Duodenum (tissue), 1 donor: ENCODE results near the genes TRIM3, DNHD1, OR10A6, DENND2B and ASCL3.

DNA sequence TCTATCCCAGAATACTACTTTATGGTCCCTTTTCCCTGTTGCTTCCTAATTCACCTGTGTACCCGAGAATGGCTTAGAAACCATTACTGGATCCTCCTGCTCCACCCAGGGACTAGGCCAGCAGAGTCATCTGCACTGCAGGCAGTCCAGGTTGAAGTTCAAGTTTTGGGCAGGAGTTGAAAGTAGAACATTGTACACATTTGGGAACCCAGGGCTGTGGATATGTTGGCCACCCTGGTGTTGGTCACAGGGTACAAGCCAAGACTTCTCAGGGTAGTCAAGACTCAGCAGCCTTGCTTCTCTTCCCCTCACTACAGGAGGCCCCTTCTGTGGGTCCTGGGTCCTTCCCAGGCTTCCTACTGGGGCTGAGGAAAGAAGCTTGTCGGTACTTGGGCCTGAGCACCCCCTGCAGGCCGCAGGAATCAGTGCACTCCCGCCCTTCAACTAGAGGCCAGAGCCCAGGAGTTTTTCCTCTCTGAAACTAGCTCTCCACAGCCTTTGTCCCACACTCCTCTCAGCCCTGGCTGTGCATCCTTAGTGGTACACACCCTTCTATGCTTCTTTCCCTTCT, 2.5 kb upstream of the HPX start:
- PRO-cap = no peak

DNA sequence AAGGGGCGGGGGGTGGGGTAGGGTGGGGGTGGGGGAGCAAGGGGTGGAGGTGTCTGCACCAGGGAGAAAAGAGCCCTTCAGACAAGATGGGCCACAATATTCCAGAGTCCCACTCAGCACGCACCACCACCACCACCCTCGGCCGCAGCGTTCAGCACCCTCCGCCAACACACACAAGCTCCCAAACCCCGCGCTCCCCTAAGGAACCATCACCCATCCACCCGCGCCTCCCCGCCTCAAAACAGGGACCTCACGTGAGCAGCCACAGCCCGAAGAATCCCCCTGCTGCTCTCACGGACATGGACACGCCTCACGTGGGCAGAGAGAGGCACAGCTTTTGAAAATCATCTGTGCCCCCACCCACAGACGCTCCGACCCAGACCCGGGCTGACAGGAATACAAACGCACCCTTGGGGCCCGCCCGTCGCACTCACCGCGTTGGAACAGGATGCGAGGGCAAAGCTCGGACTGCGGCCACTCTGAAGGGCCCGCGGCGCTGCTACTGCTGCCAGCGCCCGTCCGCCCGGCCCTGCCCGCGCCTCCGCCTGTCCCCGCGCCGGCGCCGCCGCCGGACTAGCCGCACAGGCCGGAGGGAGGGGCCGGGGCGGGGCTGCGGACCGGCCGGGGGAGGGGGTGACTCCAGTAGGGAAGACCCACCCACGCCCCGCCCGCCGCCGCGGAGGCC, at the start of gene TRIM3:
Gene TRIM3 (minus strand): TSS at position 585 of the 685 bp plus-strand sequence.
- PRO-cap = bidirectional peak, plus-strand start outside the sequence, minus-strand start at position 575 of the sequence

- PRO-cap = no peak
Measured at GRCh38 chr11:6483273-6483862, 2.1 kb downstream of the TIMM10B start.

GRCh38 chr11:6496883-6497788, at the start of gene DNHD1:
Gene DNHD1, plus strand, starts transcription at chr11:6497280.
- PRO-cap = unidirectional peak, plus-strand start at chr11:6497308

- PRO-cap = no peak
Measured at GRCh38 chr11:6646123-6646565, 9.5 kb downstream of the DCHS1 start.

GRCh38 chr11:7251481-7251743, 292 bp upstream of the SYT9 start:
- PRO-cap = no peak

DNA sequence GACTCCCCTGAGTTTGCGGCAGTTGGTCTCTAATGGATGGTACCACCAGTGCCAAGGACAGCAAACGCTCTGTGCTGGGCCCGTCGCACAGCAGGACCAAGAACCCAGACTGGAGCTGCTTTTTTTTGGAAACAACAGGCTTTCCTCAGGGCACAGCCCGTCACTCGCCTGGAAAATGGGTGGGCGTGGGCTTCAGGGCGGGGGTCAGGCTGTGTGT, 62.8 kb downstream of the PPFIBP2 start:
- PRO-cap = bidirectional peak, plus-strand start outside the sequence, minus-strand start at position 111 of the sequence

DNA sequence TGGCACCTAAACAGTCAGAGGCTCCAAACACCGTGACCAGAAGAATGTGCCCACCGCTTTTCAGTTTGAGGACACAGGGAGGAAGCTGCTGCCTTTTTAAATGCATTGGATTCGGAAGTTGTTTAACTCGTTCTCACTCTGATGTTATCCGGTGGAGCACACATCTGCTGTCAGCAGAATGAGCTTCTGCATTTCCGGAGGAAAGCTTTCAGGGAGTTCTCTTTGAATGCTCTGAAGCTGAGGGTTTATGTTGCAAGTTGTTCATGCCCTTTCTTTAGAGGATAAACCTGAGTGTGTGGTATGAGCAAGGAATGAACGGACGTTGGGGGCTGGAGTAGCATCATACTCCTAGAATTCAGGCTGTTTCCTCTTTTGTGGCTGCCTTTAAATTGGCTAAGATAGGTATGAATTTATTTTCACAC, 64.1 kb downstream of the PPFIBP2 start:
- PRO-cap = bidirectional peak, plus-strand start at position 211 of the sequence, minus-strand start at position 67 of the sequence

- PRO-cap = no peak
Measured at GRCh38 chr11:7893607-7894302, 37.3 kb downstream of the OR10A6 start.

GRCh38 chr11:7931137-7931658, at the start of gene OR10A6:
Gene OR10A6, minus strand, starts transcription at chr11:7931268.
- PRO-cap = no peak

- PRO-cap = no peak
Measured at GRCh38 chr11:8258245-8258704, 5.4 kb downstream of the LMO1 start.

DNA sequence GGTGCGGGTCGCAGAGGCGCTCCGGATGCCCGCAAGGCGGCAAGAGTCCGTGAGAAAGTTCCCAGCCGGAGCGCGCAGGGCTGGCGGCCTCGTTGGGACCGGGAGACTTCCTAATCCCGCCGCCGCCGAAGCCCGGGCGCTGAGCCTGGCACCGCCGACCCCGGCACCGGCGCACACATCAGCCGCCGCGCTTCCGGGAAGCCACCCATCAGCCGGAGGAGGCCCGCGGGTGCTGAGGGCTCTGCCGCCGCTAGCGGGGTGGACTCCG, 4.3 kb upstream of the LMO1 start:
- PRO-cap = no peak

GRCh38 chr11:8283435-8284238, 20.0 kb upstream of the LMO1 start:
- PRO-cap = no peak

GRCh38 chr11:8641623-8642475, 40.6 kb downstream of the TRIM66 start:
- PRO-cap = no peak

DNA sequence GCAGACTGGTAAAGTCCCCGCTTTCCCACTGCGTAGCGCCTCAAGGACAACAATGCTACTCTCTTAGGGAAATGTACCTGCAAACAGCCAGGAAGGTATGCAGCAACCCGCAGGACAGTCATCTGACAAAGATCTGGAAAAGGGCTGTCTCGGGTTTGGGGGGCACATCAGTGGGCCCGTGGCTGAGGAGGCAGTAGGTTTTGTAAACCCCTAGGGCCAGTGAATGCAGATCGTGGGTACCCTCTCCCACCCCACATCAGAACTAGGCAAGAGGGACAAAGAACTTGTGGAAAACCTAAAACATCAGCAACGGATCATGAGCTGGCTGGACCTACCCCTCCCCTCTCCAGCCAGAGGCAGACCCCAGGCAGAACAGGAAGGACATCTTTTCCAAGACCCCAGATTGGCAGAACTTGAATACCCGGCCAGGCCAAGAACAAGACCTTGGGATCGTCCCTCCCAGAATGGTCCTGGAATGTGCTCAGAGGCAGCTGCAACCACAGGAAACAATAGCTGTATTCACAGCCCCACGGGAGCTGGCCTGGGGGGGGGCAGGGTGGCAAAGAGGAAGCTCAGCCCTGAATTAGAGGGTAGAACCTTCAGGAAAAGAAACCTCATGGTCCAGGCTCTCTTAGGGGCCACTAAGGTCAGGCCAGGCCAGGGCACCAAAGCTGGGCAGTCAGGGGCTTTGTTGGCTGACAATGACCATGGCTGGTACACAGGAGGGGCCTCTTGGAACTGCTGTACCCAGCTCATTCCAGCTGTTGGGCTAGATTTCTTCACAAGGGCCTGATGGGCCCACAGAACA, 17.1 kb downstream of the RPL27A start:
- PRO-cap = no peak

DNA sequence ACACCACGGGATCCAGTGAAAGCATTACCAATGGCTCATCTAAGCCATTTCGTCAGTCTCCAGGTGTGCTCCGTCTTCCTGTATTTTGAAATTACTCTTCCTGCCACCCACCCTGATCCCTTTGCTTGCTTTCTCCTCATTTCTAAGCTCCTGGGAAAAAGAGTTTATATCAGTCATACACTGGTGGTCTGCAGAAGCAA, 52.2 kb downstream of the DENND2B start:
- PRO-cap = unidirectional peak, minus-strand start at position 120 of the sequence

GRCh38 chr11:8810564-8811654, at the start of gene DENND2B:
Gene DENND2B, minus strand, starts transcription at chr11:8810674.
- PRO-cap = bidirectional peak, plus-strand start at chr11:8810974, minus-strand start at chr11:8810673

GRCh38 chr11:8942956-8943275, at the start of gene ASCL3:
Gene ASCL3, minus strand, starts transcription at chr11:8943016.
- PRO-cap = no peak

DNA sequence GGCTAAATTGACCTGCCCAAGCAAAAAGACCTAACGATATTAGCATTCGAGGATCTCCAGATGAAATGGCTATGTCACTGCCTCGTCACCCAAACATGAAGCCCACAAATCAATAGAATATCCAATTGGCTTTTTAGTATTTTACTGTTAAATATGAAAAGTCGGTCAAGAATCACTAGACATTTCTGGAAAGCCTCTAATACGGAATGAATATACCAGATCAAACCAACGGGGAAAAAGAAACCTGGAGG, 29.1 kb downstream of the SCUBE2 start:
- PRO-cap = unidirectional peak, minus-strand start at position 56 of the sequence

DNA sequence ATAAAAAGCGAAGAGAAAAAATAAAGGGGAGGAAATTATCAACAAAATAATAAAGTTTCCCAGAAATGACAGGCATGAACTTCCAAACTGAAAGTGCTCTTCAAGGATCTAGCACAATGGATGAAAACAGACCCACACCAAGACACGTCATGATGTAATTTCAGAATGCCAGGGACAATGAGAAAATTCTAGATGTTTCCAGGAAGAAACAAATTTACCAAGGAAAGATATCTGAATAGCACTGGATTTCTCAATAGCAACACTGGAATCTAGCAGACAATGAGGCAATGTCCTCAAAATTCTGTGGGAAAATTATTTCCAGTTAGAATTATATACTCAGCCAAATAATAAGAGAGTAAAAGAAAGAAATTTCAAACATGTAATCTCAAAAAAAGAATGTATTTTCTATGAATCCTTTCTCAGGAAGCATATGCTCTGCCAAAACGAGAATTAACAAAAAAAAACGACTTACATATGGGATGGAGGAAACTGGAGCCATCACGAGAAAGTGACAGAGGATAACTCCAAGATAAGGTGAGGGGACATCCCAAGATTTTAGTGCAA, 46.0 kb downstream of the DENND5A start:
- PRO-cap = no peak